Tibial artery (tissue), 1 donor: ENCODE measurements around the gene MIA3.

GRCh38 chr1:220045373-220045920 is 858 bp downstream of the EPRS1 start:
- PRO-cap: no peak

DNA sequence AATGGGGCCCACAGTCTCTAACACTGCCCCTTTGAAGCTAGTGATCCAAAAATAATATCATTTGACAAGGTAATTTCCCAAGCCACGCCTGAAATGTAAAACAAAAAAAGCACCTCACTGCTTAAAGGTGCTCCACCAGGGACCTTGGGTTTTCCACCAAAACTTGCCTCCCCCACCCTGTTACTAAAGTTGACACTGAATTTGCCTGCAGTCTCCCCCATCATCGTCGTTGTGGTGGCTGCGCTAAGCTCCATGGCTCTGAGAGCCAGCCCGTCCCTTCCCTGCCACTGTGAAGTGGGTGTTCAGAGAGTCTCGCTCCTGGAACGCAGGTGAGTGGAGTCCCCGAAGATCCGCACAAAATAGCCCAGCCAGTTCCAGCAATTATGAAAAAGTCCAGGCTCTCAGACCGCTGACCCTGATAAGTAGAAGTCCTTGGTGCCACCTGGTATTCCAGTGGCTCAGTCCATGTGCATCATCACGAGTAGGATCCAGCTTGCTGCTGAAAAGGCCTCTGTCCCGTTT is 52.2 kb downstream of the RAB3GAP2 start:
- PRO-cap: no peak

DNA sequence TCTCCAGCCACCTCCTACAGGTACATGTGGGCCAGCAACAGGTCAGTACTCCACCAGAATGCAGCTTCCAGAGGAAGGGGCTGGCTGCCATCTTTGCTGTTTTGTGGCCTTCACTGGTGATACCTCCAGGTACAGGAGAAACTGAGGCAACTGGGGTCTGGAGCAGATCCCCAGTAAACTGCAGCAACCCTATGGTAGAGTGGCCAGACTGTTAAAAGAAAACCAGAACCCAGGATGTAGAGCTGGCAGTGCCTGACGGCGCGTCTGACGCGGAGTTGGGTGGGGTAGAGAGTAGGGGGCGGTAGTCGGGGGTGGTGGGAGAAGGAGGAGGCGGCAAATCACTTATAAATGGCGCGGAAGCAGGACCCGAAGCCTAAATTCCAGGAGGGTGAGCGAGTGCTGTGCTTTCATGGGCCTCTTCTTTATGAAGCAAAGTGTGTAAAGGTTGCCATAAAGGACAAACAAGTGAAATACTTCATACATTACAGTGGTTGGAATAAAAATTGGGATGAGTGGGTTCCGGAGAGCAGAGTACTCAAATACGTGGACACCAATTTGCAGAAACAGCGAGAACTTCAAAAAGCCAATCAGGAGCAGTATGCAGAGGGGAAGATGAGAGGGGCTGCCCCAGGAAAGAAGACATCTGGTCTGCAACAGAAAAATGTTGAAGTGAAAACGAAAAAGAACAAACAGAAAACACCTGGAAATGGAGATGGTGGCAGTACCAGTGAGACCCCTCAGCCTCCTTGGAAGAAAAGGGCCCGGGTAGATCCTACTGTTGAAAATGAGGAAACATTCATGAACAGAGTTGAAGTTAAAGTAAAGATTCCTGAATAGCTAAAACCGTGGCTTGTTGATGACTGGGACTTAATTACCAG is 18.8 kb downstream of the RAB3GAP2 start:
- PRO-cap: no peak

- PRO-cap: bidirectional peak, plus-strand start at chr1:220528667, minus-strand start at chr1:220528590; bidirectional peak, plus-strand start at chr1:220529365, minus-strand start at chr1:220529285
Observed at GRCh38 chr1:220528515-220529495, 869 bp downstream of the MARK1 start.

DNA sequence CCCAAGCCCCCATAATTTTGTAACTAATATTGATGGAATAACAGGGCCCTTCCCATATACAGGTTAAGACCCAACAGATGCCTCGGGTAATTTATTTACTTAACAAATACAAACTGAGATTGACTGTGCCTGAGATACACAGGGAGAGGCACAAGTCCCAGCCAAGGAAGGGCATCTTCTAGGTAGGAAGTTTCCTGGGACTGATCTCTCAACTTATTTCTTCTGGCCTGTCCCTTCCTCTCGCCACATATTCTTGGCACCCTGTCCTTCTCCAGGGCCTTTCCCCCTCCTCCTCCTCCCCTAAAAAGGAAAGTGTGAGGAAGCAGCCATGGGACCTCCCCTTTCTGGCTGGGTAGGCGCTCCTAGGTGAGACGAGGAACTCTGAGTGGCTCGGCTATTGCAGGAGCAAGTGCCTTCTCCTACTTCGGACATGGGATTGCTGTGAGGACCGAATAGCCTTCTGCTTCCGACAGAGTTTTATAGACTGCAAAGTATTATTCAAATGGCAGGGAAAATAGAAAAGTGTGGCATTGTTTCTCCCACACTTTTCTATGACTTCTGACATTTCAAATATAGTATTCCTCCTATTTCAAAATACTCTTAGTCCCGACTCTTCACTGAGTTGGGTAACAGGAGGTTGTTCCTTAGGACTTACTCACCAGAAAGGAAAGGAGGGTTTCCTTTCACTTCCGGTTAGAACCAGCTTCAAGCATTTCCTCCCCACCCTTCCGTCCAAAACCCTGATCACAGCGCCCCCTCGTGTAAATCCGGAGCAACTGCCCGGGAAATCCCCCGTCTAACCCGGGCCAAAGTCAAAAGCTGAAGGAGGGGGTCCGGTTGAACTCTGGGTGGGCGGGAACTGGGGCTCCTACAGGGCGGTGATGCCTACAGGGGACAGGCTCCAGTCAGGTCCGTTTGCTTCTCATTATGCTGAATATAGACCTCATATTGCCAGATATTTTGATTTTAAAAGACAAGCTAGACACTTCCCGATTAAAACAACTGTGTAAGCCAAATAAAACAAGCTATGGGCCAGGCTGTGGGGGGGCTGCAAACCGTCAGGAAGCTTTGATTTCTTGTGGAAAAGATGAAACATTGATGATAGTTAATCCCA is 15.3 kb upstream of the MTARC2 start:
- PRO-cap: no peak

DNA sequence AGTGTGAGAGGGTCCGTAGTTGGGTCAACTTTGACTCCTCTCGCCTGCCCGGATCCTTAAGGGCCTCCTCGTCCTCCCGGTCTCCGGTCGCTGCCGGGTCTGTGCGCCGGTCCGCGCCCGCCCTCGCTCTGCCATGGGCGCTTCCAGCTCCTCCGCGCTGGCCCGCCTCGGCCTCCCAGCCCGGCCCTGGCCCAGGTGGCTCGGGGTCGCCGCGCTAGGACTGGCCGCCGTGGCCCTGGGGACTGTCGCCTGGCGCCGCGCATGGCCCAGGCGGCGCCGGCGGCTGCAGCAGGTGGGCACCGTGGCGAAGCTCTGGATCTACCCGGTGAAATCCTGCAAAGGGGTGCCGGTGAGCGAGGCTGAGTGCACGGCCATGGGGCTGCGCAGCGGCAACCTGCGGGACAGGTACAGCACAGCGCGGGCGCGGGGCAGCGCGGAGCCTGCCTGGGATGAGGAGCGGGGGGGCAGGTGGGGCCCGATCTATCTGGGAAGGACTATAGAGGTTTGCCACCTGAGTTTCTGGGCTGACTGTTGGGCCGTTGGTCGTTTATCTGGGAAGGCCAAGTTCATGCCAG is 364 bp downstream of the MTARC2 start:
- PRO-cap: no peak

DNA sequence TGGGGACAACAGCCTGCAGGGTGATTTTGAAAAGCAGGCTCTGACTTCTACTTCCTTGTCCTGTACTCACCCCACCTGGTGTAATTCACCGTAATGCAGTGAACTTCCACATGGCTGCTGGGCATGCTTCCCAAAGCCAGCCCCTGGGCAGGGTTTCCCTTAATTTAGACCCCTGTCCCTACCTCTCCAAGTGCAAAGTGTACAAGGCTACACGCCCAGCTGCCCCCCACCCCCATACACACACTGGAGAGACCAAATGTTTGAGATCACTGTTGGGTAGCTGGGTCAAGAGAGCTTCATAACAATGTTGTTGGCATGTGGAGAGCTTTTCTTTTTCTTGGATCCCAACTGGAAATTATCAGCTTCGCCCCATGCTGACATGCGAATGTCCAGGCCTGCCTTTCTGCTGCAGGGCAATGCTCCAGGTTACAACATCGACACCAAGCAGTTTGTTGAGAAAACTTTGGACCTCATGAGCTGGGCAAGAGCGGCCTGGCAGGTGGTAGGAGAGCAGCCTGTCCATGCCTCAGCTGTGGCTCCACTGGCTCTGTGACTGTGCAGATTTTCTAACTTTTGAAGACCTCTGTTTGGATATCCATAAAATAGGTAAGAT is 41.3 kb downstream of the MTARC1 start:
- PRO-cap: no peak

DNA sequence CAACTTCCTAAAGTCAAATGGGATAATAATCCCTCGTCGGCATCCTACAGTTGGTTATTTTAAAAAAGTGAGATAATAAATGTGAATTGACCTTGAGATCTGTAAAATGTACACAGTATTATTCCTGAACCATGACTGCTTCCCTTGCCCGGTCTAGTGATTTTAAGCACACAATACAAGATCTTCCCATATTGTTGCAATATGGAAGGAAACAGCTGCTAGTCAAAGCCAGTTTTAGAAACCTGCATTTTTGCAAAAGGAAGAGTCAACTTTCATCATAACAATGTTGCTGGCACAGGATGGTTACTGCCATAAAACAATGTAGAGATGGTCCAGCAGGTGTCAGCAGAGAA is 5.2 kb upstream of the HLX start:
- PRO-cap: no peak

- PRO-cap: no peak
Observed at GRCh38 chr1:221098876-221099551, 219.8 kb downstream of the HLX start.

- PRO-cap: no peak
Observed at GRCh38 chr1:221316354-221316780, 425.5 kb downstream of the DUSP10 start.

DNA sequence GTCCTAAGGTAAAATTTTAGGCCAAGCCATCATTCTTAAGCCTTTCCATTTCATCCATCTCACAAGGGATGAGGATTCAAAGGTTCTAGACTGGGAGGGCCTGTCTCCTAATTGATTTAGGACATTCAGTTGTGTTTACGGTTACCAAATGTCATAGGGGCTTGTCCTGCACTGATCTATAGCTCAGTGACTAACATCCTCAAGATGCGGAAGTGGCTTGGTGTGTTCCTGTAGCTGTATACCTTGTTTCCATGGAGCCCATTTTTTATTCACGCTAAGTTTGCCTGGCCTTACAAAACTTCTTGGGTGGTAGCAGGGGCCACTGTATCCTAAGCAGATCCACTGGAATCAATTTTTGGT is 52.7 kb downstream of the DUSP10 start:
- PRO-cap: no peak

- PRO-cap: no peak
Observed at GRCh38 chr1:221712159-221712761, 29.6 kb downstream of the DUSP10 start.

DNA sequence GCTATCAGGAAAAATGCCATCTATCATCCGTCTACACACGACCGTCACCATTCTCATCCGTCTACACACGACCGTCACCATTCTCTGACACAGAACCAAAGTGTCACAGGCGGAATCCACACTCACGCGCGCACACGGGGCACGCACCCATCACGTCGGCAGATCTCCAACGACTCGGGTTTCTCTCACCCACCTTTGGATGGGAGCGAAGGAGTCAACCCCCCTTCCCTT is 993 bp downstream of the DUSP10 start:
- PRO-cap: no peak

- PRO-cap: no peak
Observed at GRCh38 chr1:221794202-221794926, 52.5 kb upstream of the DUSP10 start.

DNA sequence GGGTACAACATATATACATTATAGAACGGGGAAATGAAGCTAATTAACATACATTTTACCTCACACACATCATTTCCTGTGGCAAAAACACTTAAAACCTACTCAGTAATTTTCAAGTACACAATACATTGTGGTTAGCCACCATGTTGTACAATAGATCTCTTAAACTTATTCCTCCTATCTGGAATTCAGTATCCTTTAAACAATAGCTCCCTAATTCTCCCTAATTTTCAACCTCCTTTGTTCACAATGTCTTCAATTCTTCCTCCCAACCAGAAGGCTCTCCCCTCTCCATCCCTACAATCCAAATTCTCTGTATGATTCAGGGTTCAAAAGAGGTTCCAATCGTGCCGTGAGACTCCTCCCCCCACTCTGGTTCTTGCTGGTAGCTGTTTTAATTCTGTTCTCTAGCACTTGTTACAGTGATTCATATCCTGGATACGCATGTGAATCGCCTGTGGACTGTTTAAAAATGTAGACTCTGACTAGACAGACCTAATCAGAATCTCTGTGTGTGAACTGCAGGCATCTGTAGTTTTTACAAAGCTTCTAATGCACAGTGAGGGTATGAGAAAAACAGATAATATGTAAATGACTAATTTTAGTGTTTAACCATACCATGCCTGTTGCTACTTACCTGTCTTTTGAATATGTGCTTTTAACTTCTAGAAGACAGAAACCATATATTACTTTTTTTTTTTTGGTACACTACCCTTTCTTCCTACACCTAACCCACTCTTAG is 87.7 kb upstream of the DUSP10 start:
- PRO-cap: no peak

DNA sequence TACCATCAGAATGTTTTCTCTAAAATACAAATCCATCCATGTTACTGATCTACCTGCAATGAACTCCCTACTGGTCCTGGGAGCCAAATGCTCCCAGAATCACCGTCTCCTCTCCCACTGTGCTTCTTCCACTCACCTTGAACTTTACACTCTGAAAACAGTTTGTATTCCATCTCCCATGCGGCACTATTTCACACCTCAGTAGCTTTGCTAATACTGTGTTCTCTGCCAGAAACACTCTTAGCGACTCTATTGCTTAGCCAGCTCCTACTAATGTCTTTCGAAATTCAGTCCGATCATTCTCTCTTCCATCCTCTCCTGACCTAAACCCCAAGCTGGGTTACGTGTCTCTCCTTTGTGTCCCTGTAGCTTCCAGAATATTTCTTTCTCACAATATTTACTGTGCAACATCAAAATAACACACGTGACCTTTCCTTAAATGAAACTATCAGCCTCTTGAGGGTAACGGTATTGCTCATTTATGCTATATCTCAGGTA is 284.4 kb upstream of the DUSP10 start:
- PRO-cap: no peak

GRCh38 chr1:222037589-222038148 is 295.8 kb upstream of the DUSP10 start:
- PRO-cap: no peak

- PRO-cap: no peak
Observed at GRCh38 chr1:222097527-222098080, 355.7 kb upstream of the DUSP10 start.

- PRO-cap: no peak
Observed at GRCh38 chr1:222521641-222521966, 26.3 kb downstream of the HHIPL2 start.

DNA sequence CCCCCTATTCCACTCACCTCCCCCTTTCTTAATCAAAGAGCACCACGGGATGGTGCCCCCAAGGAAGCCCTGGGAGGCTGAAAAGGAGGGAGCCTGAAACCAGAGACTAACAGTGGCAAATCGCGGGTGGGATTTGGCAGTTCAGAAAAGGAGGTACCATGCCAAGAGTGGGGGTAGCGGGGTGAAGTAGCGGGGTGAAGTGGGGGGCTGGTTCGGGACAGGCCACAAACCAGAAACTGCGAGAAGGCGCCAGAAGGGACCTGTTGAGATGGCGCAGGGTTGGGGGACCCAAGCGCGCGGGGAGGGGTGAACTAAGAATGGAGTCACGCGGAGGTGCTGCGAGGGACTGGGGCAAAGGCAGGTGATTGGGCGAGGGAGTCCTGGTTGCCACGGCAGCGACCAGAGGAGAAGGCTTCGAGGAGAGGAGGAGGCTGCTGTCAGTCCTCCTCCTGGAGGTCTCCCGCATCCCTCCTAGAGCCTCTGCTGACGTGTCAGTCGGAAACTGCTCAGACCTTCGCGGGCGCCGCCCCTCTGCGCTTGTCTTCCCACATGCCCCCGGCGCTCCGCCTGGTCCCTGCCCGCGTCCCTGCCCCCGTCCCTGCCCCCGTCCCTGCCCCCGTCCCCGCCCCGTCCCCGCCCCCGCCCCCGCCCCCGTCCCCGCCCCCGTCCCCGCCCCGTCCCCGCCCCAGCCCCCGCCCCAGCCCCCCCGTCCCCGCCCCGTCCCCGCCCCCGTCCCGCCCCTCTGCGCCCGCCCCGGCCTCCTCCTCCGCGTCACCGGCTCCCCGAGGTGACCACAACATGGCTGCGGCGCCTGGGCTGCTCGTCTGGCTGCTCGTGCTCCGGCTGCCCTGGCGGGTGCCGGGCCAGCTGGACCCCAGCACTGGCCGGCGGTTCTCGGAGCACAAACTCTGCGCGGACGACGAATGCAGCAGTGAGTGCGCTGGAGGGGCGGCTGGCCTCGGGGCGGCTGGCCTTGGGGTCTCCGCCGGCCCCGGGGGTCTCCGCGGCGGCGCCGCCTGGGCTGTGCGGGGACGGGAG is at the start of gene MIA3:
Gene MIA3, plus strand, starts transcription at position 785 of the 1,038 bp plus-strand sequence.
- PRO-cap: bidirectional peak, plus-strand start at position 402 of the sequence, minus-strand start at position 313 of the sequence; bidirectional peak, plus-strand start at position 774 of the sequence, minus-strand start at position 473 of the sequence